HTR-8/SVneo (cell line): ENCODE measurements around the genes KIAA1586 and PTP4A1.

GRCh38 chr6:57046103-57046883, at the start of gene KIAA1586:
Gene KIAA1586 (plus strand): TSS chr6:57046693.
- RRBS = 1% methylated on average over 5 of the region's 52 CpGs

GRCh38 chr6:57147775-57148682, 24.1 kb upstream of the BAG2 start:
- RRBS = no CpG with 5 or more reads among the region's 9 CpGs

GRCh38 chr6:57320959-57321597, 3.6 kb downstream of the PRIM2 start:
- RRBS = no CpG with 5 or more reads among the region's 3 CpGs

- RRBS = no CpG with 5 or more reads among the region's 5 CpGs
These were observed 480.3 kb upstream of the KHDRBS2 start for GRCh38 chr6:62766328-62766728.

DNA sequence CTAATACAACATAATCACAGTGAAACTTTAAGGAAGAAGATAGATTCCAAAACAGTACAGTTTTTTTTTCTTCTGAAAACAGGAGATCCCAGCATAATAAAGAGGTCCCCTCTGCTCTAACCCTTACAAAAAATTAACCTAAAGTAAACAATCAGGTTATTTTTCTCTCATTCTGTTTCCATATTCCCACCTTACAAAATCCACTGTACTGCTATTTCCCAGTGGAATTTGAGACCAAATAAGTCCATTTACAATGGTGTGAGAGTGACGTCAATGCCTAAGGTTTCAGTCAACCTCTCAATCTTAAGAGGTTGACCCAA, 14.7 kb downstream of the LGSN start:
- RRBS = no CpG with 5 or more reads among the region's 1 CpG

GRCh38 chr6:63475594-63476161, 96.6 kb upstream of the PTP4A1 start:
- RRBS = no CpG with 5 or more reads among the region's 3 CpGs

GRCh38 chr6:63572408-63572639, at the start of gene PTP4A1:
Gene PTP4A1 (plus strand): TSS chr6:63572480.
- RRBS = under 1% methylated on average over 14 of the region's 30 CpGs

DNA sequence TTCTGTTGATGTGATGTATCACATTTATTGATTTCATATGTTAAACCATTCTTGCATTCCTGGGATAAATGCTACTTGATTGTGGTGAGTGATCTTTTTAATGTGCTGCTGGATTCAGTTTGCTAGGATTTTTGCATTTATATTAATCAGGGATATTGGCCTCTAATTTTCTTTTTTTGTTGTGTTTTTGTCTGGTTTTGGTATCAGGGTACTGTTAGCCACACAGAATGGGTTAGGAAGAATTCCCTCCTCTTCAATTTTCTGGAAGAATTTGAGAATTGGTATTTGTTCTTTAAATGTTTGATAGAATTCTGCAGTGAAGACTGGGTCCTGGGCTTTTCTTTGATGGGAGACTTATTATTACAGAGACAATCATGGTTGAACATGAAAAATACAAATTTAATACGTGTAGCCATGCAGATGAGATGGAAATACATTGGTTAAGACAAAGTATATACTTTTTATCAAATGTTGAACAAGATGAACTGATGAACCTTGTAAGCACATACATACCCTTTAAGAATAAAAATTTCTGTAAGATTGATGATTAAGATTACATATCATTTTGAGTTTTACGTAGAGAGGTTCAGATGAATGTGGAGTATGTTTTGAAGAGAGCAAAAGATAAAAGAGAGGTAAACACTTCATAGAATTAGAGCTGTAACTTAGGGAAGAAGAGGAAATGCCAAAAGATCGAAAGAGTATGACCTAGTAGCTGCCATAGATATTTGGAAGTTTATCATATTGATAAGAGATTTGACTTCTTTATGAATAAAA, 18.5 kb downstream of the PHF3 start:
- RRBS = no CpG with 5 or more reads among the region's 3 CpGs

- RRBS = no CpG with 5 or more reads among the region's 2 CpGs
These were observed 75.9 kb downstream of the PHF3 start for GRCh38 chr6:63711429-63711886.

DNA sequence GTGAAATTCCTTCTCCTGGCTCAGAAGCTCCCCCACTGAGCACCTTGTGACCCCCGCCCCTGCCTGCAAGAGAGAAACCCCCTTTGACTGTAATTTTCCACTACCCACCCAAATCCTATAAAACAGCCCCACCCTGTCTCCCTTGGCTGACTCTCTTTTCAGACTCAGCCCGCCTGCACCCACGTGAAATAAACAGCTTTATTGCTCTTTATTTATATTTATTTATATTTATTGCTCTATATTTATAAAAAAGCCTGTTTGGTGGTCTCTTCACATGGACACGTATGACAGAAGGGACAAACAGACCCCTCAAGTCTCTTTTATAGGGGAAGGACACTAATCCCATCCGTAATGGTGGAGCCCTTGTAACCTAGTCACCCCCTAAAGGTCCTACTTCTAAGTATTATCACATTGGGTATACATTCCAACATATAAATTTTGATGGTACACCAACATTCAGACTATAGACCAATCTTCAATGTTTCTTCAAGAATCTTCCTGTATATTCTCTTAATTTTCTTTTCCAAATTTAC, 325.8 kb downstream of the PHF3 start:
- RRBS = no CpG with 5 or more reads among the region's 5 CpGs

DNA sequence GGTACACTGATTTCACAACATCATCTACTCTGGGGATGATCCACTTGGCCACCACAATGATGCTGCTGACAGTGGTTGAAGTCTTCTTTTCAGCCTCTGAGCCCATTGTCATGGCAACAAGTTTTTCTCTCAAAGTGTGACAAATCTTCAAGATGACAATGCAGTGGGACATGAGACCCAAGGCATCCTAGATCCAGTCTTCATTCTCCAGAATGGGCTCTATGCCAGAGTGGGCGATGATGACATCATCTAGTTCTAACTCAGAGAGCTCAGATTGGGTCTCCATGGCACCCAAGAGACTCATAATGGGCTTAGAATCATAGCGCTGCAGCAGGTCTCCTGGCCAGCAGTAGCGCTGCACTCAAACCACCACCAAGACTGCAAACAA, 567.9 kb upstream of the ZC3H11C start:
- RRBS = no CpG with 5 or more reads among the region's 3 CpGs

- RRBS = no CpG with 5 or more reads among the region's 8 CpGs
These were observed 73.1 kb downstream of the ZC3H11C start for GRCh38 chr6:65374399-65374747.

GRCh38 chr6:69780673-69781274, 16.0 kb downstream of the LMBRD1 start:
- RRBS = no CpG with 5 or more reads among the region's 2 CpGs

GRCh38 chr6:70413014-70413368, 317 bp upstream of the FAM135A start:
- RRBS = 9% methylated on average over 3 of the region's 22 CpGs

DNA sequence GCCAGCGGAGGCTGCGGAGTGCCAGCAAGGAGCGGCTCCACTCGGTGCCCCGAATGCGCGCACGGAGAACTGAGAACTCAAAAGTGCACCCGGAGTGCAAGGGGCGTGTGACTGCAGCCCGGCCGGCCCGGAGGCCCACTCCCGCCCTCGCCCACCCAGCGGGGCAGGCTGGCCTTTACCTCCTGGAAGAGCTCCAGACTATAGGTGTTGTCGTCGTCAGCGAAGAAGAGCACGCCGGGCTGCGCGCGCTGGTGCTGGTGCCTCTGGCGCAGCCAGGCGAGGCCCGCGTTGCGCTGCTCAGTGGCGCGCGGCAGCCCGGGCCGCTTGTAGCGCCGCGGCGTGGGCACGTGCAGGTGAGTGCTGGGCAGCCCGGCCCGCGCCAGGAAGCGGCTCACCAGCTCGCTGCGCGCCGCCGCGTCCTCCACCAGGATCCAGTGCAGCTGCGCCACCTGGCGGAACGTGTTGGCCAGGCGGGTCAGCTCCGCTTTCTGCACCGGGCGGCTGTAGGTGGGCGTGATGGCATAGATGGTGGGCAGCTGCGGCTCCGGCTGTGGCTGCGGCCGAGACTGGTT, 1.1 kb downstream of the B3GAT2 start:
- RRBS = 4% methylated on average over 40 of the region's 61 CpGs

GRCh38 chr6:71288867-71289185, 215 bp downstream of the OGFRL1 start:
- RRBS = no CpG with 5 or more reads among the region's 47 CpGs

- RRBS = no CpG with 5 or more reads among the region's 2 CpGs
These were observed 103.3 kb downstream of the OGFRL1 start for GRCh38 chr6:71391765-71392508.

GRCh38 chr6:71393186-71393923, 104.7 kb downstream of the OGFRL1 start:
- RRBS = no CpG with 5 or more reads among the region's 3 CpGs